ENCODE measurements around the genes CYP2U1, HADH, LEF1 and OSTC.

GRCh38 chr4:105990828-105991449, 95.7 kb downstream of the NPNT start:
- RAMPAGE, total RNA = no peak

- RAMPAGE, total RNA = no peak
Measured at GRCh38 chr4:107449845-107450308, 270.2 kb downstream of the PAPSS1 start.

DNA sequence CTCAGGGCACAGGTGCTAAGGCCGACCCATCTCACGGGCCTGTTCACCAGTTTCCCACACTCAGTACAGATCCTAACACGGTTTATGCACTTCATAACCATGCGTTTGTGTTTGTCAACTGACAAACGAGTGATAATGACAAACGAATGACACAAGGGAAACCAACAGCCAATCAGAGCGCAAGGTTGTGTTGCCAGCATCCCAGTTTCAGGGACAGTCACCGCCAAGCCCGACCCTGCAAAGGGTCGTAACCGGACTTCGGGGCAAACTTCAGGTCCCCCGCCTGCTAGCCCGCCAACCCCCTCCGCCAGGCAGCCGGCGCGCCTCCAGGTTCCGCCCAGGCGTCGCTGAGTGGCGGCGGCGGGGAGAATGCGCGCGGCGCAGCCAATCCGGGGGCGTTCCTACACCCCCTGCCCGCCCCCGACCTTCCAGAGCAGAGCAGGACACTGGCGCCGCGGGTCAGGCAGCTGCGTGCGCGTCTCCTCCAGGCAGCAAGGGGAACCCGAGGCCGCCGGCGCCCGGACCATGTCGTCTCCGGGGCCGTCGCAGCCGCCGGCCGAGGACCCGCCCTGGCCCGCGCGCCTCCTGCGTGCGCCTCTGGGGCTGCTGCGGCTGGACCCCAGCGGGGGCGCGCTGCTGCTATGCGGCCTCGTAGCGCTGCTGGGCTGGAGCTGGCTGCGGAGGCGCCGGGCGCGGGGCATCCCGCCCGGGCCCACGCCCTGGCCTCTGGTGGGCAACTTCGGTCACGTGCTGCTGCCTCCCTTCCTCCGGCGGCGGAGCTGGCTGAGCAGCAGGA, at the start of gene CYP2U1:
CYP2U1 (plus strand) TSS at position 431 of the 796 bp plus-strand sequence.
- RAMPAGE, total RNA = no peak

DNA sequence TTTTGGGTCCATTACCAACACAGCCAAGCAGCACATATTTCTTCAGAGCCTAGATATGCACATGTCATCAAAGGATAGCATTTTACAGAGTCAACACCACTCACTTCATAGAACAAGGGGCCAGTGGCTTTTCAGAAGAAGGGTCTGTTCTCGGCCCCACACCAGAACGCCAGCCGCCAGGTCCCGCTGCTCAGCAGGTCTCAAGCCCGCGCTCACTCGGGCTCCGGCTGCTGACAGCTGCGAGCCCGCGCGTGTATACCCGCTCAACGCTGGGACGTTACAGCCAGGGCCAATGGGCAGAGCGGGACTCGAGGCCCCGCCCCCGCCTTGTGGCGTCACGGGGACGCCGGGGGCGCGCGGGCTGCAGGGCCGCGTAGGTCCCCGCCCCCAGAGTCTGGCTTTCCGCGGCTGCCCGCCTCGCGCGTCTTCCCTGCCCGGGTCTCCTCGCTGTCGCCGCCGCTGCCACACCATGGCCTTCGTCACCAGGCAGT, at the start of gene HADH:
HADH (plus strand) TSS at position 426 of the 491 bp plus-strand sequence.
- RAMPAGE, total RNA = start-site peak on the plus strand centred at position 402 of the sequence, 56 bp wide, 32 and 86 reads in 2 replicates

DNA sequence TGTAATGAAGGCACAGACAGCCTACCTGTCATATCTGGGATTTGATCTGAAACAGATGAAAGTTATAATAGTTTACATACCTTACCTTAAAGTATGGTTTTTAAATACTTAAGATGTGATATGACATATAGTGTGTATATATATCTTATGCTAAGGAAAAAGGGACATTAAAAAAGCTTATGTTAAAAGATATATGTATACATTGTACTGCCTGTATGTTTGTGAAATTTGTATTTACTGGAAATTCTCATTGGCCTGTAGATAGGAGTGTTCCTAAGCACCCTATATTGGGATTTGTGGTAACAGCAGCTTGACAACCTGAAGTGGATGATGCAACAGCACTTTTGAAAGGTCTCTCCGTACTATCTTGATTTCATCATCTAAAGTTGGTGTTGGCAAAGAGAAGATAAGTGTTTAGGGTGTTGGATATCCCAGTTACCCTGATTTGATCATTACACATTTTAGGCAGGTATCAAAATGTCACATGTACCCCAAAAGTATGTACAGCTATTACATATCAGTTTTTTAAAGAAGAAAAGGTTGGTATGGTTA, 10.2 kb downstream of the HADH start:
- RAMPAGE, total RNA = no peak

DNA sequence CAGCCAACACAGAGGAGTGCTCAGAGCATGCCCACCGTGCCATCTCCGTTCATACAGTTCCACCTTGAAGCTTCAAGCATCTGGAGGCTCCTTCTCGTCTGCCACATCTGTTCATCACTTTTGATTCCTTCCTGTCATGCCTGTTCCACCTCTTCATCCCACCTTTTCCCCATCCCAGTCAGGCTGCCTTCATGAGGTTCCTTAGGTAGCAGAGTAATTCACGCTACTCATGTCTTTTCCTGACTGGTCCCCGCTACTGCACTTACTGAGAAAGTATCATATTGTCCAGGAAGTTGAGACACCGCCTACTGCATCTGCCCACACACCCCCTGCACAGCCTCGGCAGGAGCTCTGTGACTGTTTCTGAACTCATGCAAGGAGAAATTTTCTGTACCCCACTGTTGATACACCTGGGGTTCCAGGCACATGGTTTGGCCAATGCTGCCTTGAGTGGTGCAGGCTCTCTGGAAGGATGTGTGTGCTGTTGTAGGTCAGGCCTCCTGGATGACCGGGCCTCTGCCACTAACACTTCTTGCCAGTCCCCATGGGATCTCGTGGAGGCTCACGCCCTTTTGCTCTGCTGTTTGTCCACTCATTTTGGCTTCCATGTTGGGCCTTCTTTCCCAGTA, 39.6 kb downstream of the HADH start:
- RAMPAGE, total RNA = no peak

GRCh38 chr4:108168306-108169712, at the start of gene LEF1:
TSS of gene LEF1 (minus strand) at chr4:108168932.
- RAMPAGE, total RNA = start-site peak on the minus strand at chr4:108168816-108168886, 6 and 17 reads in 2 replicates

DNA sequence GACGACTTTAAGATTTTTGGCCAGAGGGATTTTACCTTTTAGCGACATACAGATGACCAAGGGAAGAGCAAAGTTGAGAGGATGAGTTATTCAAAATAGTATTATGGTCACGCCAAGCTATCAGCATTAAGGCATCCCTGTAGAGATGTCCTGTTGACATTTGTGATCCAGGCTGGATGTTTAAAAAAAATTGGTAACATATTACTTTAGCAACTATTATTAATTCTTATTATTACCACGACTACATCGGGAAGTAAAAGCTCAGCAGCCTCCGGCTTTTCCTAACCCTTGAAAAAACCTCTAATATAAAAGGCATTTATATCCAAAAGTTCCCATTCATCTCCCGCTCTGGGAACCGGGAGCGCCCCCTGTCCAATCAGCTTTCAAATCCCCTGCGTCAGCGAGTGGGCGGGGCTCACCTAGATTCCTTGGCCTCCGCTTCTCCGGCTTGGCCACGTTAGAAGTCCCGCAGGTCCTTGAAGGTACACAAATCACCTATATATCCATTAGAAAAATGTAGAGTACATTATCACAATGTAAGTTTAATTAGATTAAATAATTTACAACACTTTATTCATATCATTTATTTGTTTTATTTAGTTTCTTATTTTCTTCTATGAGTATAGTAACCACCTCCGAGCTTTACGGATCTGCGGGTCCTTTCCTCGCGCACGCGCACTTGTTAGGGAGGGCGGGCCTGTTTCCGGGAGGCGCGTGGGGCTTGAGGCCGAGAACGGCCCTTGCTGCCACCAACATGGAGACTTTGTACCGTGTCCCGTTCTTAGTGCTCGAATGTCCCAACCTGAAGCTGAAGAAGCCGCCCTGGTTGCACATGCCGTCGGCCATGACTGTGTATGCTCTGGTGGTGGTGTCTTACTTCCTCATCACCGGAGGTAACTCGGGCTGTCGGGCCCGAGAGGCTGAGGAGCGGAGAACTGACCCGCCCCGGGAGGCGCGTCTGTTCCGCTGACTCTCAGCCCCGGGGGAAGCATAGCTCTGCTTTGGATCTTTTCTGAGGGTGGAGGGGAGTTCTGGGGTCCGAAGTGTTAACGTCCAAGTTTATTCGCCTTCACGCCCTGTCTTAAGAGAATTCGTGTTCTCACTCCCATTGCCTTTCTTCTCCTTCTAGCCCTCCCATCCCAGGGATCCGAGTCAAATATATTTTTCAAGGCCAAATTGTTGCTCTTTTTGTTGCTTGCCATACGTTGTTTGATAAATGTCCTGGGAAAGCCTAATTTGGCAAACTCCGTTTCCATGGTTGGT, at the start of gene OSTC:
OSTC (plus strand) TSS at position 698 of the 1,263 bp plus-strand sequence.
- RAMPAGE, total RNA = start-site peak on the plus strand centred at position 716 of the sequence, 45 bp wide, 215 and 423 reads in 2 replicates

DNA sequence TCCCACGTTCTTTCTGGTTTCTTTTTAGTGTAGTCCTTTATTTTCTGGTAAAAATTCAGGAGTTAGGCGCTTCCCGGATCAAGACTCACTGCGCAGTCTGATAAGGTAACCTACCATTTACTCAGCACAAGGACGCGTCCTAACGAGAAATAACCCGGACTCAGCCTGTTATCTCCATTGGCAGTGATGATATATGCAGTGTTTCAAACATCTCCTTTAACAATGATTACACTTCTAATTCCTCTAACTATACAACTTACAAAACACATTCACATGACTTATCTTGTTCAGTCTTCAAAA, 393 bp upstream of the ETNPPL start:
- RAMPAGE, total RNA = no peak

DNA sequence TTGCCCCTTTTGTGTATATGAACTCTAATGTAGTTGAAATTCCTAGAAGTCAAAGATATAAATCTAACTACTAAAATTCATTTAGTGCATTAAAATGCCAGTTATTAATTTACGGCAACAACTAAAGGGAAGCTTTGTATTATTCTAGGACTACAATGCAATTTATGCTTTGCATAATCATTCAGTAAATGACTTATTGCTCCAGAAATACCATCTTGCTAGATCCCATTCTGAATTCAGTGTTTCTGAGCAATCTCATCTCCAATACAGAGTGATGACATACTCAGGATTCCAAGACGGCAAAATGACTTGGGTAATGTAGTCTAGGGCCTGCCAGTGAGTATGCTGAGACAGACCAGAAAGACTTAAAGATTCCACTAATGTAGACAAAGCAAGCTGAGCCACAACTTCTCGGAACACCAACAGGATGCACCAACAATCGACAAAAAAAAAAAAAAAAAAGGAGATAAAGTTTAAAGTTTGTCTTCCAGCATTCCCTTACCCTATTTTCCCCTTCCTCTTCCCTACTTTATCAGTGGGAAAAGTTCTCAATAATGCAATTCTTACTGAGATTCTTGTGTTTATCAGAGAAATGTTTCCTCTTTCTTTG, 953 bp upstream of the SEC24B start:
- RAMPAGE, total RNA = no peak

- RAMPAGE, total RNA = no peak
Measured at GRCh38 chr4:109462793-109463713, 29.4 kb downstream of the SEC24B start.

DNA sequence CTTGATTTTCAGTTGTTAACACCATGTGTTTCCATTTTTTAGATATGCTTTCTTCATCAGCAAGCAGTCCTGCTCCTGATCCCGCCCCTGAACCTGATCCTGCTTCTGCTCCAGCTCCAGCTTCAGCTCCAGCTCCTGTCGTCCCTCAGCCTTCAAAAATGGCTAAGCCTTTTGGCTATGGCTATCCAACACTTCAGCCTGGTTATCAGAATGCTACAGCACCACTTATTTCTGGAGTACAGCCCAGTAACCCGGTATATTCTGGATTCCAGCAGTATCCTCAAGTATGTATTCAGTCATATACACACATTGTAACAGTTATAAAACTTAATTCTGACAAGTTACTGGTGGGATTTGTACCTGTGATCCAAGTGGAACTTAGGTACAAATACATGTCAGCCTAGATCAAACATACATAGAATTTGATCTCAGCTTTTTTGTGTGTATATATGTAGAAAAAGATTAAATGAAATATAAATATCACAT, 61.0 kb downstream of the SEC24B start:
- RAMPAGE, total RNA = no peak

DNA sequence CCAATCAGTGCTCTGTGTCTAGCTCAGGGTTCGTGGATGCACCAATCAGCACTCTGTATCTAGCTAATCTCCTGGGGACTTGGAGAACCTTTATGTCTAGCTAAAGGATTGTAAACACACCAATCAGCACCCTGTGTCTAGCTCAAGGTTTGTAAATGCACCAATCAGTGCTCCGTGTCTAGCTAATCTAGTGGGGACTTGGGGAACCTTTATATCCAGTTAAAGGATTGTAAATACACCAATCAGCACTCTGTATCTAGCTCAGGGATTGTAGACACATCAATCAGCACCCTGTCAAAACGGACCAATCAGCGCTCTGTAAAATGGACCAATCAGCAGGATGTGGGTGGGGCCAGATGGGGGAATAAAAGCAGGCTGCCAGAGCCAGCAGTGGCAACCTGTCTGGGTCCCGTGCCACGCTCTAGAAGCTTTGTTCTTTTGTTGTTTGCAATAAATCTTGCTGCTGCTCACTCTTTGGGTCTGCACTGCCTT, 2.0 kb upstream of the MCUB start:
- RAMPAGE, total RNA = no peak

DNA sequence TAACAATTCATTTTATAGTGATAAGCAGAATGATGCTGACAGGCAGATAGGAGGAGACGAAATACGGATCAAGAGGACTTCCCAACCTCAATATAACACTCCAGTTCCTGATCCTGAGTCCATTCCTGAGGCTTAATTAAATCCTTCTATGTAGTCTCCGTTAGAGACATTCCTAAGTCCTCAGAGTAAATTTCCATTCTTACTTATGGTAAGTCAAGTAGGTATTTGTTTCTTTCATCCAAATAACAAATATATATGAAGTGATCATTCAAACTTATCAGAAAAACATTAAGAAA, 16.0 kb downstream of the MCUB start:
- RAMPAGE, total RNA = no peak

DNA sequence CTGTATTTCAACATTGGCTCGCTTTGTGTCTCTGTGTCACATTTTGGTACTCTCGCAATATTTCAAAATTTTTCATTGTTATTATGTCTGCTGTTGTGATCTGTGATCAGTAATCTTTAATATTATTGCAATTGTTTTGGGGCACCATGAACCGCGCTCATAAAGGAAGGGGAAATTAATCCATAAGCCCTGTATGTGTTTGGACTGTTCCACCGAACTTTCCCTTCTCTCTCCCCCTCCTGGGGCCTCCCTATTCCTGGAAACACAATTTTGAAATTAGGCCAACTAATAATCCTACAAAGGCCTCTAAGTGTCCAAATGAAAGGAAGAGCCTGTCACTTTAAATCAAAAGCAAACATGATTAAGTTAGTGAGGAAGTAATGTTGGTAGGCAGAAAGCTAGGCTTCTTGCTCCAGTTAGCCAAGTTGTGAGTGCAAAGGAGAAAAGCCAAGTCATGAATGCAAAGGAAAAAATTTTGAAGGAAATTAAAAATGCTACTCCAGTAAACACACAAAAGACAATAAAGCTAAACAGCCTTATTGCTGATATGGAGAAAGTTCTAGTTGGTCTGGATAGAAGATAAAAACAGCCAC, 722 bp upstream of the CASP6 start:
- RAMPAGE, total RNA = no peak

GRCh38 chr4:109914370-109915103, 1.9 kb downstream of the EGF start:
- RAMPAGE, total RNA = no peak

DNA sequence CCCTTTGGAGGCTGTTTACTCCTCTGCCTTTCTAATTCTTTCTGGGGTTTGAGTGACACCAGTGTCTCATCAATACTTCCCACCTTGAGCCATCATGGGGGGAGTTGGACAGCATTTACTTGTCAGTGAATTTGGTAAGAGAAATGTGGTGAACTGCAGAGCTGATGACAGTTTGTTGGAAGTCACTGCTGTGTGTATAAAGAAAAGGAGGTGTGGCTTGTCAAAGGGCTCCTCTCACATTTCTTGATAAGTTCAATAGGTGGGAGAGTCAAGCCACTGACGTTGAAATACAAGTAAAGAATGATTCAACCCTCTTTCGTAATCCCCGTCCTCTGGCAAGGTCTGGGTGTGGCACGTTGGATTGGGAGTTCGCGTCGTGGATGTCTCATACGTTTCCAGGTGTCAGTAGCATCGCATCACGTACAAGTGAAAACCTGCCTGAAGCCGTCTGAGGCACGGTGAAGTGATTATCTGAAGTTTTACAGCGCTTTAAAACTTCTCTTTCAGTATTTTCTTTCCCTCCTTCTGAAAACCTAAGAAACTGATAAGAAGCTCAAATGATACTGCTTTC, 76.3 kb downstream of the EGF start:
- RAMPAGE, total RNA = no peak

- RAMPAGE, total RNA = no peak
Measured at GRCh38 chr4:110182607-110183637, 15.5 kb downstream of the ELOVL6 start.

- RAMPAGE, total RNA = no peak
Measured at GRCh38 chr4:110364975-110365633, 110.9 kb upstream of the ENPEP start.

DNA sequence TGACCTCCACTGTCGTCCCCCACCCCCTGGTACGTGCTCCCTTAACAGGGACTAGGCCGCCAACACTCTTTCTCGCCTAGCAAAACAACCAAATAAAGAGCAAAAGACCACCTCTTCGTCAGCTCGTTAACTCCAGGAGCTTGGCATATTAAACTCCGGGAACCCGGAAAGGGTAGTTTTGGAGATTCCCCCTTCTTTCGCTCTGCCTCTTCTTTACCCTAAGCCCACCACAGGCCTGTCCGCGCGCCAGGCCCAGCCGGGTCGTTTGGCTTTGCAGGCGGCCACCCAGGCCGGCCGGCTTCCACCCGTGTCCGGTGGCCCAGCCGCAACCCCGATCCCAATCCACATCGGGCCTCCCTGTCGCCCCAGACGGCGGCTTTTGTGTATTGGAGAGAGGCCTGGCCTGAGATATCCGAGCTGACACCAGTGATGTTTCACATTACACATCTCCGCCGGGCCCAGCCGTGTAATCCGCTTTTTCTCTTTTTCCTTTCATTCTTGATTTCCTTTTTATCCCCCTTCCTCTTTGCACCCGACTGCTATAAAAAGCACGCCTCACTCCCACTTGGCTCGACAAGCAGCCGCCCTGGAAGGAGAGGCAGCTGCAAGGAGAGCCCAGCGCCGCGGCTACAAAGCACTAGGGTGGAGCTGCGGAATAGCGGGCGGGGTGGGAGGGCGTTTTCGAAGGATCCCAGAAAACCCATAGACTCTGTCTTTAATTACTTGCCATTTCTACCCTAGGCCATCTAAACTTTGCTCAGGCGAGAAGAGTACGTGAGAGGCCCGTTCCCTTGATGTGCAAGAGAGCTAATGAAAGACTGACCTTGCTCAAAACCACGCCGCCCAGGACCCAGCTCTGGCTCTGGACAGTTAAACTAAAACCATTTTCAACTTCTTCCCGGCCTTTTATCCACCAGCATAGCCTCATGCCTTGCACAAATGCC, 3.4 kb downstream of the PITX2 start:
- RAMPAGE, total RNA = no peak

Measured in foreskin keratinocyte (primary cell).